Cardiac ventricle fibroblast (primary cell): Measurements from ENCODE around the genes KHSRP and SLC25A23.

- RAMPAGE, long total RNA: no peak
Observed at GRCh38 chr19:5308459-5309564, 31.8 kb downstream of the PTPRS start.

- RAMPAGE, long total RNA: no peak
Observed at GRCh38 chr19:5339322-5339940, 1.2 kb downstream of the PTPRS start.

DNA sequence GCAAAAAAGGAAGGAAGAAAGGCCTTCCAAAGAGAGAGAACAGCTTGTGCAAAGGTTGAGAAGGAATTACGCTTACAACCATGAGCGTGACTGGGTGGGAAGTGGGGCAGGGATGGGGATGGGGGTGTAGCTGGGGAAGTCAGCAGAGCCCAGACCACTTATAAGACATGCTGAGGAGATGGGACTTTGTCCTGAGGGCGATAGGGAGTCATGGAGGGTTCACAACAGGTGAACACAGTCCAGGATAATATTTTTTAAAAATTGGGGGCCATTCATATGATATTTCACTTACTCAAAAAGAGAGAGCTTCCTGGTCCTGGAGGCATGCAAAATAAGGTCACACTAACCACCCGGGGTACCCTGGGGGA lies 20.6 kb upstream of the ZNRF4 start:
- RAMPAGE, long total RNA: no peak

GRCh38 chr19:5588419-5588953 lies 34.1 kb downstream of the SAFB2 start:
- RAMPAGE, long total RNA: no peak

DNA sequence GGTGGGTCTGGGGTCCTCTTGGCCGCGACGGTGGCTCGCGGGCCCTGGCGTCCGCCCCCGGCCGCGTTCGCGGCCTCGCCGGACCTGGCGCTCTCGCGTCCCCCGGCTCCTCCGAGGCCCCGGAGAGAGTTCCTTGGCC lies 411 bp downstream of the SAFB start:
- RAMPAGE, long total RNA: no peak

- RAMPAGE, long total RNA: no peak
Observed at GRCh38 chr19:5623662-5623875, 686 bp downstream of the SAFB start.

DNA sequence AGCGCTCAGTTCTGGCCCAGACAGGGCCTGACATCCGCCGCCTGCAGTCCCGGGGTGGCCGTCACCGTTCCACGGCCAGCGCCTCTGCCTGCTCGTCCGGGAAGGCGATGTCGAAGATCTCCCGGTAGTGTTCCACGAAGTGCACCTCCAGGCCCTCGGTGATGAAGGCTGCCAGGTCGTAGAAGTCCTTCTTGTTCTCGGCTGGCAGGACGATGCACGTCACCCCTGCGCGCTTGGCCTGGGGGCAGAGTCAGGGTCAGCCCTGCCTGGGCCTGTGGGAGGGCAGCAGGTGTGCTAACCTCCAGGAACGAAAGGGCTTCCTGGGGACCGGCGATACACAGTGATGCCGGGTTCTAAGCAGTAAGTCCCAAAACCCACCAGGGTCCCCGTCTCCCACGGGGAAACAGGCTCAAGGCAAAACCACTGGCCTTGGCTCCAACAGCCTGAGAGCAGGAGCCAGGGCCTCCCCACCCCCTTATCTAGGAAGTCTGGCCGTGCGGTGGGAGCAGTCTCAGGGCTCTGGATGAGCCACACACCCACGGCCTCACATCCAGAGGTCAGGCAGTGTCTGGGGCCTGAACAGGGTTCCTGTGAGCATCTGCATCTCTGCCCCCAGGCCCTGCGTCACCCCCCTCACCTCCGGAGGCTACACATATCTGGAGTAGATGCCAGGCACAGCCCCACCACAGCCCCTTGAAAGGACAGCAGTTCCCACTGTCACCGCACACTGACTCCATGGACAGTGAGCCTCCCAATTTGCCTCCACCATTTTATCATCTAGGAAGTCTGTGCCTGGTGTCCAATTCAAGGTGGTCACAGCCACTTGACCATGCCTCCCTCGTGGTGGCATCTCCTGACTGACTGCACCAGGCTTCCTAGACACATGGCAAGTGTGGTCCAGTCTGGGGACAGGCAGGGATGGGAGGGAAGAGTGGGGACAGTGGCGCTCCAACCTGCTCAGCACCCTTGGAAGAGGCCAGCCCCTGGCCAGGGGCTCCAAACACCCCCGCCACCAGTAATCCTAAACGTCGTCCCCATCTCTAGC lies 2.2 kb downstream of the RPL36 start:
- RAMPAGE, long total RNA: no peak

DNA sequence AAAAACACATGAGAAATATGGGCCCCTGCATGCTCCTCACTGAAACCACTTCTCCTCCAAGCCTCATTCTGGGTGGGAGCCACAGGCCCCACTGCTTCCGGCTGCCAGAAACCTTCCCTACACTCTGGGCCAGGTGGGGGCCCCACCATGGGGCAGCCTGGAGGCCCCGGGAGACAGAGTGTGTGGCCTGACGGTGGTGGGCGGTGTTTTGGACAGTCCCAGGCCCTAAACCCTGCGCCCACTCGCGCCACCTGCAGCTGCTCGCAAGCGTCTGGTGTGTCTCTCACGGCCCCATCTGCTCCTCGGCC lies 5.5 kb downstream of the RPL36 start:
- RAMPAGE, long total RNA: no peak

DNA sequence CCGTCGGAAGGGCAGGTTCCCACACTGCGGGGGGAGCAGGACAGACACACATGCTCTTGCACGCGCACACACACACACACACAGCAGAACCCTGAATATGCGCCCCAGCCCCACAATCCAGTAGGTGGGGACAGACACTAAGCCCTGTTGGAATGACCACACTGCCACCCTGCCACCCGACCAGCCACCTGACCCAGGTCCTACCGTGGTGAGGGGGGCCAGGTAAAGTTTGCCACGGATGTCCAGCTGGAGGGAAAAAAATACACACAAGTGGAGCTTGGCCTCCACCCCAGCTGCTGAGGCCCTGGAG lies 2.9 kb downstream of the DUS3L start:
- RAMPAGE, long total RNA: no peak

DNA sequence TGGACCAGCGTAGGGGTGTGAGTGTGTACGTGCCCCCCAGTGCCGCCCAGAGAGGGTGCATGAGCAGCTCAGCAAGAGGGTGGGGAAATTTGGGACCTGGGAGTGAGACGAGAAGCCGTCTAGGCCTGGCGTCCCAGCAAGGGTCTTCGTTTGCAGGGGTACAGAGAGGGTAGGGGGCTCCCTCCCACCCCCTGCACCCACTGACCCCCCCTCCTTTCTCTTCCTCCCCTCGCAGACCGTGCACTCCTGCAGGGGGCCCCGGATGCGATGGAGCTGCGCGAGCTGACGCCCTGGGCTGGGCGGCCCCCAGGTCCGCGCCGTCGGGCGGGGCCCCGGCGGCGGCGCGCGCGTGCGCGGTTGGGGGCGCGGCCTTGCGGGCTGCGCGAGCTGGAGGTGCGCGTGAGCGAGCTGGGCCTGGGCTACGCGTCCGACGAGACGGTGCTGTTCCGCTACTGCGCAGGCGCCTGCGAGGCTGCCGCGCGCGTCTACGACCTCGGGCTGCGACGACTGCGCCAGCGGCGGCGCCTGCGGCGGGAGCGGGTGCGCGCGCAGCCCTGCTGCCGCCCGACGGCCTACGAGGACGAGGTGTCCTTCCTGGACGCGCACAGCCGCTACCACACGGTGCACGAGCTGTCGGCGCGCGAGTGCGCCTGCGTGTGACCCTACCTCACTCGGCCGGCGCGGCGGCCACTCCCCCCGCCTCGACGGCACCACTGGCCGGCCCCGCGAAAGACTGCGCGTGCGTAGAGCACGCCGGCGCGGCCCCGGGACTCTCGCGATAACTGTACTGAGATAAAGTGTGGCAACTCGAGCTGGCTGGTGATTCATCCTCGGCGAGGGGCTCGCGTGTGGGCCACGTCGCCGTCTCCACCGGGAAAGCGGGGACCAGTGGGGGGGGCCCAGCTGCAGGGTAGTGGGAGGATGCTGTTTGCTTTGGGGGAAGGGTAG lies 11.7 kb downstream of the FUT6 start:
- RAMPAGE, long total RNA: no peak

DNA sequence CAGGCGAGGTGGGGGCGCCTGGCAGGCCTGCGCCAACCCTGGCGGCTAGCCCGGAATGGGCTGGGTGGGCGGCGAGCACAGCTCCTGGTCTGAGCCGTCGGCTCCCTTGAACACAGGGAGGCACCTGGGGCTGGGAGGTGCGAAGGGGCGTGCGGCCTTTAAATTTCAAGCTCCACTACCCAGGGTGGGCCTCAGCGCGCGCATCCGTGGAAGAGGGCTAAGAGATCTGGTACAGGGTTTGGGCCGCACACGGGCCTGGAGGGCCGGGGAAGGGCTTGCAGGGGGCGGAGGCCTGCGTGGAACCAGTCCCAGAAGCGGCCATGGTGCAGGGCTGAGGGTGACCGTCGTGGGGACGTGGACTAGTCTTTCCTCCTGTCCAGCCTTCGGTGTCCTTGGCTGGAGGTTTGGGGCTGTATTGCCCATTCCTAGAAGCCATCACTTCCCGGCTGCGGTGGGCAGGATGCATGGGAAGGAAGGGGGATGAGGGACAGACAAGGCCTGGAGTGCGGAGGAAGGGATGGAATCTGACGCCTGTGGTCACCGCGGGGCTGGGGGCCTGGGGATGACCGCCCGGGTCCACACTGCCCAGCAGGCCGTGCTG lies 11.4 kb downstream of the NDUFA11 start:
- RAMPAGE, long total RNA: no peak

DNA sequence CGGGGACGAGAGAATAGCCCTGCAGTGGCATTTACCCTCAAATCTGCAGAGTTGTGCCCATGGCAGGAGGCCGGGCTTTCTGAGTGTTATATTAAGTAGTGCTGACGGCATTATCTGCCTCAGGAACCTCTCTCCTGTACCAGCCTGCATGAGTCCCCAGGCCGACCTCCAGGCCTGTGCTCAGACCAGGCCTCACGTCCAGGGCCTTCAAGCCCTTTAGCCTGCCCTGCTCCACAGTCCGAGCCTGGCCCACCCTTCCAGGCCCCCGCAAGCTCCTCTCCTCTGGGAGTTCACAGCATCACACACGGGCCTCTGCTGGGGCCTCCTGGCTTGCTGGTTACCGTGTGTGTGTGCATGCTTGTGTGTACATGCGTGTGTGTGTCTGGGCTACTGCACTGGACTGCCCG lies 26.8 kb downstream of the CAPS start:
- RAMPAGE, long total RNA: no peak

DNA sequence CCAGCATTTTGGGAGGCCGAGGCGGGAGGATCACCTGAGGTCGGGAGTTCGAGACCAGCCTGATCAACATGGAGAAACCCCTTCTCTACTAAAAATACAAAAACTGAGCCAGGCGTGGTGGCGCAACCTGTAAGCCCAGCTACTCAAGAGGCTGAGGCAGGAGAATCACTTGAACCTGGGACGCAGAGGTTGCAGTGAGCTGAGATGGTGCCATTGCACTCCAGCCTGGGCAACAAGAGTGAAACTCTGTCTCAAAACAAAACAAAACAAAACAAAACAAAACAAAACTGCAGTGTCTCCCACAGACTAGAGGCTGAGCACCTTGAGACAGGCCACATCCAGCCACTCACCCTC lies 16.5 kb downstream of the RANBP3 start:
- RAMPAGE, long total RNA: no peak

DNA sequence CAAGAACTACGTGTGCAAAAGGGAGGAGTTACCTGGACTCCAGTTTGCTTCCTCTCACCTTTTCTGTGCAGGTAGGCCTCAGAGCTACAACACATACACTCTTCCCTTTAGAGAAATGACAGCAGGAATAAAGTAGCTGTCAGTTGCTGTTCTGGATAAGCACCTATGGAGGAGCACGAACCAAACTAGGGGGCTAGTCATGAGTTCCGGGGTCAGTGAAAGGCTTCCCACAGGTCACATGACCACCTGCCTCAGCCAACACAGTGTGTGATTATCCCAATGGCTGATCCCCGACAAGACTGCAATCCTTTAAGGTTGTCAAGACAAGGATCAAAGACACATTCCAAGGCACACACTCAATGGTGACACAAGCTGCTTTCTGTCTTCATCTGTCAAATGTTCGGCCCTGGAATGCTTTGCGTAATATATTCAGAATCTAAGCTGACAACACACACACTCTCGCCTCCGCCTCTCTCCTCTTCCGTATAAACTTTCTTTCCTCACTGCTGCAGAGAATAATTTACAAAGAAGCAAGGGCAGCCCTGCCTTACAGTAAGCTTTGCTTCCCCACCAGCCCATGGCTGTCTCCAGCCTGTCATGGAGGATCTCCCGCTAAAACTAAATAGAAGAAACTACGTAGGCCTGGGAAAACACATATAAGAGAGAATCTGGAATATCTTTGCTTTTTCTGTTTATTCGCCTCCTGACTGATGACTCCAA lies 11.7 kb downstream of the RANBP3 start:
- RAMPAGE, long total RNA: no peak

- RAMPAGE, long total RNA: no peak
Observed at GRCh38 chr19:6259256-6259823, 20.4 kb downstream of the MLLT1 start.

- RAMPAGE, long total RNA: no peak
Observed at GRCh38 chr19:6391758-6392001, 1.3 kb downstream of the GTF2F1 start.

DNA sequence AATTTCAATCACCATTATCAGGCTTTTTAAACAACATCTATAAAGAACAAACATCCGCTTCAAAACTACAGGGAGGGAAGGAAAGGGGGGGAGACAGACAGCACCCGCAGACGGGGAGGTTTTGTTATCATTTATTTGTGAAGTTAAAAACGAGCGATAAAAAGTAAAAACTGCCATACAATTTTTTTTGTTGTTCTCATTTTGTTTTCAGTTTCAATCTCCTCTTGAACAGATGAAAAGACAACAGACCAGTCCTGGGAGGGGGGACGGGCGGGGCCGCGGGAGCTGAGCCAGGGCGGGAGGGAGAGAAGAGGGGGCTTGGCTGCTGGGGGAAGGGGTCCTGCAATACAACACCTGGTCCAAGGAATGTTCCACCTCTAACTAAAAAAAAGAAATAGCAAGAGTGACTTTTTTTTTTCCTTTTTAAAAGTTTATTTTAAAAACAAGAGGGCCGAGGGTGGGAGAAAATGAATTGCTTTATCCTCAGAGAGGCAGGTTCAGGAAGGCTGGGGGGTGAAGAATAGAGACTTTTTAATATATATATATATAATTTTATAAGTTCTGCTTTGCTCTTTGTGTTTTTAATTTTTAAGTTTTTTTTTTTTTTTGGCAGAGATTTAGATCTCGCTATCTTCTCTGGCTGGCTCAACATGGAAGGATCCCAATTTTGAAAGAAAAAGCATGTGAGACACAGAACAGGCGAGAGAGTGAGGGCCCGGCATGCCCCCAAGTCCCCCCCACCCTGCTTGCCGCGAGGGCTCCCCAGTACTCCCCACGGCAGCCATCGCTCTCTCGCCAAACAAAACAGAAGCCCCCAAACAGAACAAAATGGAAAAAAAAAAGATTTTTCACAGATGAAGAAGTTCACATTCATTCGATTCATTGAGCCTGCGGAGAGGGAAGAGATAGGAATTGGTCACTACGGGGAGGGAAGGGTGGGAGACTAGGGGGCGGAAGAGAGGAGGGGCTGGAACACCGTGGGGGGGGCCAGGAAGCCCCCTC lies 11.1 kb downstream of the KHSRP start:
- RAMPAGE, long total RNA: no peak

- RAMPAGE, long total RNA: no peak
Observed at GRCh38 chr19:6424169-6425037, at the start of gene KHSRP. Gene KHSRP (minus strand): TSS chr19:6424811.

- RAMPAGE, long total RNA: no peak
Observed at GRCh38 chr19:6459441-6460064, at the start of gene SLC25A23. Gene SLC25A23 (minus strand): TSS chr19:6459792.

DNA sequence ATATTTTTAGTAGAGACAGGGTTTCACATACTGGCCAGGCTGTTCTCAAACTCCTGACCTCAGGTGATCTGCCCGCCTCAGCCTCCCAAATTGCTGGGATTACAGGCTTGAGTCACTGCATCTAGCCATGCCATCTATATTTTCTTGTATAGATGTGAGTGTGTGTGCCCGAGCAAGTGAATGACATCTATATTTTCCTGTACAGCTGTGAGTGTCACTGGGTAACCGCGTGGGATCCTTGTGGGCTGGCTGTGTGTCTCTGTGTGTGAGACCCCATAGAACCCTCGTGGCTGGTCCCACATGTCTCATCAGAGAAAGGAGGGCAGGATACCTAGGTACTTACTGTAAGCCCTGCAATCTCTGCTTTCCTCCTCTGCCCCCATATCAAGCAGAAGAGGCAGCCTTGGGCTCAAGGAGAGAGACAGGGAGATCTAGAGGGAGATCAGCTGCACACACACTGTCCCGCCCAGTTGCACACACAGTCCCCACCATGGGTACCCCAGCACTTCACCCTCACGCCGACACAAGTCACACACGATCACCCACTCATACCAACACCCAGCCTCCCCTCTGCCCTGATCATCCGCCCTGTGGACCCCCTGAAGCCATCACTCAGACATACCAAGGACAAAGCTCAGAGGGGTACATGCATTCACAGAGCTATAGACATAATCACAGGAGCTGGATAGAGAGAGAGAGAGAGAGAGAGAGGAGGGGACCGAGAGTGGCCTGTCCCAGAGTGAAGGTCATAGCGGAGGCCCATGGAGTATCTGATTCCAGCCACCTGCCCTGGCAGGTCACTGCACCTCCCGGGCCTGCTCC lies 599 bp downstream of the DENND1C start:
- RAMPAGE, long total RNA: no peak